Melanocyte of skin (primary cell): ENCODE data around the gene FRG2C.

DNA sequence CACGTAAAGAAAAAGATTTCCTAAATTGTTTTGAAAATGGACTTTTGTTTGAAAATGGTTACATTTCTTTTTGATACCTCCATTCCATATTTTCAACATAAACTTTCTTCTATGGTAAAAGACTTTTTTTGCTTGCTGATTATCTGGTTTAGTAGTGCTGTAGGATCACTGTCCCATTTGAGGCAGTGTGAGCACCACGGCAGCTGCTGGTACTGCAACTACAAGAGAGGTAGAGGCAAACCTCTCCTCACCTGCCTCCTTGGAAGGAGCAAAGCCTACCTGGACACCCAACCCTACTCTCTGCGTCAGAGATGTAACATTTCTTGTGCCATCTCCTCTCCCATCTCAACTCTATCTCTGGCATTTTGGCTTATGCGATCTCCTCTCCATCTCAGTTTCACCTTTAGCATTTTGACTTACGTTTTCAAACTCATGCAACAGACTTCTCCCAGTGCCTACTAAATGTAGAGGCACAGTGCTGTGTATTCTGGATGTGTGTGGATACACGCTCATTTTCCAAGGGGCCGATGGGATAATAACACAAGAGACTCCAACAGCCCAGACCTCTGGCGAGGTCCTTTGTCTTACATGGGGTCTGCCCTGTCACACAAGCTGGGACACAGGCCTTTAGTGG, 460.0 kb downstream of the SHQ1 start:
- CAGE, long polyA plus RNA, 2 experiments: no peak in any of the 2 experiments

GRCh38 chr3:72439497-72439935, 408.7 kb downstream of the SHQ1 start:
- CAGE, long polyA plus RNA, 2 experiments: no peak in any of the 2 experiments

DNA sequence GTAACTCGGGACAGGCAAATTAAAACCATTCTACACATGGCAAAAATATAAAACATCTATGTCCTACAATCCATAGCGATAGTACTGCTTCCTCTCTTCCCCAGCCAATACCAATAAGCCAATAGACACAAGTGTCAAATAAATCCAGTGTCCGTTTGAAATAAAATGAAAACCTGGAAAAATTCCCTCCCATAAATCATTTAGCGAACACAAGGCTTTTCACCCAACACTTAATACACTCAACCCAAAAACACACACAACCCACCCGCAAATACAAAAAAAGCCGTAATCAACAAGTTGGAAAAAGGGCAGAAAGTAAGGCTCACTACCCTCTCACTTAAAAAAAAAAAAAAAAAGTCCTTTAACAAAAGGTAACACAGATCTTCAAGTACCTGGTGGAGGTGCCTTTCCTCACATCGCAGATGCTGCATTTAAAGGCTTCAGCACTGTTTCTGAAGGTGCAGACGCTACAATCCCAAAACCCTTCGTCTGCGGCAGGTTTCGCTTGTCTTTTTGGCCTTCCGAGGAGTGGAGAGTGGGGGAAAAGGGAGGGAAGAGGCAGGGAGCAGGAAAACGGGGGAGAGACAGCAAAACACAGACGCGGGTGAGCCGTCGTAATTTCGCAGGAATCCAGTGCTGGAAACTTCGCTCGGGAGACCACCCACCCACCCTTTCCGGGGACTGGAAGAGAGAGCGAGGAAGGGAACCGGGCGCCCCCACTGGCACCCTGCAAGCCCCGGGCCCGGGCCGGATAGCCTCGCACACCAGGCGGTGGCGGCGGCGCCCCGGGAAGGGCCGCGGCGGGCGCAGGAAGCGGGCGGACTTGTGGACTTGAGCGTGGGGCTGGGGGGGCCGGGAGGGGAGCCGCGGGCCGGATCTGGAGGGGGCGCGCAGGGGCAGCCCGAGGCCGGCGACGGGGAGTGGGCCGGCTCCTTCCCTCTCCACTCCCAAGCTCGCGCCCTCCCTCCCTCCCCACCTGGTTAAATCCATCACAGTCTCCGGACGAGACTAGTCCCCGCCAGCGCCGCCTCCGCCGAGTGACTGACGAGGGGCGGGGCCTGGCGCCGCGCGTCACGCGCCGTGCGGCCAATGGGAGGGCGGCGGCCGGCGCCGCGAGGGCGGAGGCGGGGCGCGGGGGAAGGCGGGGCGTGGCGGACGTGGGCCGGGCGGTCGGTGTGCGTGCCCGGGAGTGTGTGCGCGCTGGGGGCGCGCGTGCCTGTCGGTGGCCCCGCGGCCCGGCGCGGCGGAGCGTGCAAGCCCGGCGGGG, 401.7 kb downstream of the SHQ1 start:
- CAGE, long polyA plus RNA, 2 experiments: no peak in any of the 2 experiments

- CAGE, long polyA plus RNA, 2 experiments: no peak in any of the 2 experiments
These were observed 386.3 kb downstream of the SHQ1 start for GRCh38 chr3:72461975-72462319.

GRCh38 chr3:72655018-72655445, 193.2 kb downstream of the SHQ1 start:
- CAGE, long polyA plus RNA, 2 experiments: no peak in any of the 2 experiments

DNA sequence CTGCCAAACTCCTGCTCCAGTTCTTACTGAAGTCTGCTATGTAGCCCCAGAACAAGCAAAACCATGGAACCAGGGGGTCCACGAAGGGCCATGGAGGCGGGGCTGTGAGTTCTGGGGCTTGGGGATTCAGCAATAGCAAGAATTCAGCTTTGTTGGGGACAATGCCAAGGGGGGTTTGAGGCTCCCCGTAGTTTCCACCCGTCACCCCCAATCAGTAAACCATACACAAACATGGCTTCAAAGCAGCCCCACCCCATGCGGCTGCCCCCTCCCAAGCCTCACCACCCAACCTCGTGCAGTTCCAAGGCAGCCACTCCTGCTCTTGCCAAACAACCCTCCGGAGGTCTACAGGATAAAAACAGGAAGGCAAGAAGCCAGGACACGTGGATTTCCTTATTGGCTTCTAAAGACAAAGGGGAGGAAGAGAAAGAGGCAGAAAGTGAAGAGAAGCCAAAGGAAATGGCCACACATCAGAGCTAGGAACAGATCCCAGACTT, 121.1 kb downstream of the SHQ1 start:
- CAGE, long polyA plus RNA, 2 experiments: no peak in any of the 2 experiments

GRCh38 chr3:72947186-72947518, 49.5 kb upstream of the PPP4R2 start:
- CAGE, long polyA plus RNA, 2 experiments: no peak in any of the 2 experiments

DNA sequence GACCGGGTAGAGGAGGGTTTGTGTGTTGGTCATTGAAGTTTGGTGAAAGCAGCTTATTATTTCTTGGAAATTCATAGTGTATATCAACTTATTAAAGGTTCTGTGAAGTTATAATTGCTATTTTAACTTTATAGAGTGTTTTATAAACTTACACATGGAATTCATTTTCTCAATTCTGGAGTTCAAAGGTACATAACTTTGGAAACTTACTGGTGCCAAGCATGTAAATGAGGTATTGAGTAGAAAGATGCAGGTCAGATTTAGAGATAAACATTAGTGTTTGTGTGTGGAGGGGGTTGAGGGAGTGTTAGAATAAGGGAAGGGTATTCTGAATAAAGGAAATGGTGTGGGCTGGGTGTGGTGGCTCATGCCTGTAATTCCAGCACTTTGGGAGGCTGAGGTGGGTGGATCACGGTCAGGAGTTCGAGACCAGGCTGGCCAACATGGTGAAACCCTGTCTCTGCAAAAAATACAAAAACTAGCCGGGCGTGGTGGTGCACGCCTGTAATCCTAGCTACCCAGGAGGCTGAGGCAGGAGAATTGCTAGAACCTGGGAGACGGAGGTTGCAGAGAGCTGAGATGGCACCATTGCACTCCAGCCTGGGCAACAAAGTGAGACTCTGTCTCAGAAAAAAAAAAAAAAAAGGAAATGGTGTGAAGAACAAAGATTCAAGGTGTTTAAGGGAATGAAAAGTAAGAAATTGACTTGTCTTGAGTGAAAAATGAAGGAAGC, 2.0 kb upstream of the EBLN2 start:
- CAGE, long polyA plus RNA, 2 experiments: no peak in any of the 2 experiments

DNA sequence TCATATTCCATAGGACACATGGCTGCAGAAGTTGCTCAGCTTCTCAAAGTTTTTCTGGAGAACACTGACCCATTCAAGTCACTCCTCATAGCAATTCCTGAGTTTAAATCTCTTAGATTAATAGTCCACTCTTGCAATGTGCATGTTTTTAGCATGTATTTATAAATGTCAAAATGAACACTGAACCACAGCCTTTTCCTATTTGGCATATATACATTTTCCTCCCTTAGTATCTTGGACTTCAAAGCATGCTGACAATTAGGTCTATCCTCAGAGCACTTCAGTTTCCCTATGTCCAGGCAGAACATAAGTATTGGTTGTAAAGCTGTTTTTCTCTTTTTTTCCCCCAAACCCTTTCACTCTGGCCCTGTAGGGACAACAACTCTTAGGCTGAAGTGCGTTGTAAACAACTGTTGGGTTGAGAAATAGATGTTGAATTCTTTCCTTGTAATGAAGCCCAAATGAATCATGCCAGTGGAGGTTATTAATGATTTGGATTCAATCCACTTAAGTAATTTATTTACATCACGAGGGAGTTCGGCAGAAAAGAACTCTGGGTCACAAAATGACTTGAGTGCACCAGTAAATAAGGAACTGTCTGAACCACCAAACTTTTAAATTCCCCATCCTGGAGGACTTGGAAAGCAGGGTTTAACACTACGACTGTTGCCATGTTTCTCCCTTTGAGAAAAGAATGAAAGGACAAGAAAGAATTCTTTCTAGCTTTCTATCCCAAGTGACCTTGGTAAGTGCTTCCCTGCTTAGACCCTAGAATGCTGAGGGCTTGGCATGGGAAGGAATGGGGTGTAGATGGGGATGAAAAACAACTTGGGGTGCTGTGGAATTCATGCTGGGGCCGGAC, 219.0 kb downstream of the PDZRN3 start:
- CAGE, long polyA plus RNA, 2 experiments: no peak in any of the 2 experiments

- CAGE, long polyA plus RNA, 2 experiments: no peak in any of the 2 experiments
These were observed 205.3 kb downstream of the PDZRN3 start for GRCh38 chr3:73419269-73419957.

GRCh38 chr3:73451516-73452181, 173.1 kb downstream of the PDZRN3 start:
- CAGE, long polyA plus RNA, 2 experiments: no peak in any of the 2 experiments

- CAGE, long polyA plus RNA, 2 experiments: no peak in any of the 2 experiments
These were observed 205.2 kb downstream of the CNTN3 start for GRCh38 chr3:74409226-74409688.

DNA sequence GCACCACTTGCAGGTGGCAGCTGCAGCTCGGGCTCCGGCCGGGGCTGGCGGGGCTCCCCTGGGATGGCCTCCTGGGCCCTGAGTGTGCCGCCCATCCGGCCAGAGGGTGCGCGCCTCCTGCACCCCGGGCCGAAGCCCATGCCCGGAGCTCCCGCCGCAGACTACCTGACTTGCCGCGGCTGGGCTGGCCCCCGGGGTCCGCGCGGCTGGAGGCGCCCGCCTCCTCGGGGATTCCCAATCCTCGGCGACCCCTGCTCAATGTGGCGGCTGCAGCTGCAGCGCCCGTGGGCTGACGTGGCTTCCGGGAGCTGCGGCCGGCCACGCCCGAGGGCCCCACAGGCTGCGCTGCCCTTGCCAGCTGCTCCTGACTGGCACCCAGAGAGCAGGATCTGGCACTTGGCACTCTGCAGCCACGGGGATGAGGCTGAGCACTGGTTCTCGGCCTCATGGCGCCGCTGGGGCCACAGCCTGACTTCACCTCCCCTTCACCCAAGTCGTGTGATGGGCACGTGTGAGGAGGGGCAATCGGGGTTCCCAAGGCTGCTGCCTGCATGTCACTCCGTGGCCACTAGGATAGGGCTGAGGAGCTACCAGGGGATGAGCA, 267.9 kb upstream of the FRG2C start:
- CAGE, long polyA plus RNA, 2 experiments: no peak in any of the 2 experiments

GRCh38 chr3:75422403-75422839, 241.7 kb upstream of the FRG2C start:
- CAGE, long polyA plus RNA, 2 experiments: no peak in any of the 2 experiments

GRCh38 chr3:75434707-75435232, 229.4 kb upstream of the FRG2C start:
- CAGE, long polyA plus RNA, 2 experiments: no peak in any of the 2 experiments

- CAGE, long polyA plus RNA, 2 experiments: no peak in any of the 2 experiments
These were observed at the start of gene FRG2C for GRCh38 chr3:75664137-75664491. Gene FRG2C (plus strand): TSS chr3:75664328.

GRCh38 chr3:78068152-78068414, 1028.2 kb downstream of the ROBO2 start:
- CAGE, long polyA plus RNA, 2 experiments: no peak in any of the 2 experiments

GRCh38 chr3:80627726-80628155, 859.9 kb upstream of the ROBO1 start:
- CAGE, long polyA plus RNA, 2 experiments: no peak in any of the 2 experiments

DNA sequence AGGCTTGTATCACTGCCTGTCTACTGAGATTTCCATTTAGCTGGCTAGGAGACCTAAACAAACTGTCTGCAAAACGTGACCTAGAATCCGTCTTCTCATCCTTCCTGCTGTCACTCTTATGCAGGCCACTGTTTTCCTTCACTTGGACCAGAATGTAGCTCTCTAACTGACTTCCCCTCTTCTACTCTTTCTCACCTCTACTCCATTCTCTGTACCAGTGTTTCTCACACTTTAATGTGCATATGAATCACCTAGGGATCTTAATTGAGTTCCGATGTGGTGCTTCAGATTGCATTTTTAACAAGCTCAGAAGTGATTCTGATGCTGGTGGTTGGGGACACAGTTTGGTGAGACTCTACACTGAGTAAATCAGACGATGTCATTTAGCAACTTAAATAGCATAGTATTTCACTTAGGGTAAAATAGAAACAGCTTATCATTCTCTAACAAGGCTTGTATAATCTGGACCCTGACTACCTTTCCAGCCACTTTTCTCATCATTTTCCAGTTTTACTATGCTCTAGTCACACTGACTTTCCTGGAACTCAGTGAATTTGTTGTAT, 1.6 kb upstream of the GBE1 start:
- CAGE, long polyA plus RNA, 2 experiments: no peak in any of the 2 experiments

DNA sequence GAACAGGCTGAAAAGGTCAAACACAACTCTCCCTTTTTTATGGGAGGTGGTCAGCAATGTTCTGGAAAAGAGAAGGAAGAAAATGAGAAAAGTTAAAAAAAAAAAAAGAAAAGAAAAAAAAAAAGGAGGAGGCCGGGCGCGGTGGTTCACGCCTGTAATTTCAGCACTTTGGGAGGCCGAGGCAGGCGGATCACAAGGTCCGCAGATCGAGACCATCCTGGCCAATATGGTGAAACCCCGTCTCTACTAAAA, 743.1 kb downstream of the VGLL3 start:
- CAGE, long polyA plus RNA, 2 experiments: no peak in any of the 2 experiments